Iris pigment epithelial cell (primary cell): ENCODE measurements around a stretch of chr9.

GRCh38 chr9:128558976-128559287, 6.5 kb downstream of the SPTAN1 start:
- RRBS, result no CpG with 5 or more reads among the region's 2 CpGs

- RRBS, result no CpG with 5 or more reads among the region's 14 CpGs
These were observed 31.9 kb downstream of the SPTAN1 start for GRCh38 chr9:128584153-128584844.

- RRBS, result no CpG with 5 or more reads among the region's 4 CpGs
These were observed 3.7 kb downstream of the SET start for GRCh38 chr9:128692534-128693285.

GRCh38 chr9:128803527-128804309, 14.6 kb upstream of the ENDOG start:
- RRBS, result no CpG with 5 or more reads among the region's 16 CpGs

DNA sequence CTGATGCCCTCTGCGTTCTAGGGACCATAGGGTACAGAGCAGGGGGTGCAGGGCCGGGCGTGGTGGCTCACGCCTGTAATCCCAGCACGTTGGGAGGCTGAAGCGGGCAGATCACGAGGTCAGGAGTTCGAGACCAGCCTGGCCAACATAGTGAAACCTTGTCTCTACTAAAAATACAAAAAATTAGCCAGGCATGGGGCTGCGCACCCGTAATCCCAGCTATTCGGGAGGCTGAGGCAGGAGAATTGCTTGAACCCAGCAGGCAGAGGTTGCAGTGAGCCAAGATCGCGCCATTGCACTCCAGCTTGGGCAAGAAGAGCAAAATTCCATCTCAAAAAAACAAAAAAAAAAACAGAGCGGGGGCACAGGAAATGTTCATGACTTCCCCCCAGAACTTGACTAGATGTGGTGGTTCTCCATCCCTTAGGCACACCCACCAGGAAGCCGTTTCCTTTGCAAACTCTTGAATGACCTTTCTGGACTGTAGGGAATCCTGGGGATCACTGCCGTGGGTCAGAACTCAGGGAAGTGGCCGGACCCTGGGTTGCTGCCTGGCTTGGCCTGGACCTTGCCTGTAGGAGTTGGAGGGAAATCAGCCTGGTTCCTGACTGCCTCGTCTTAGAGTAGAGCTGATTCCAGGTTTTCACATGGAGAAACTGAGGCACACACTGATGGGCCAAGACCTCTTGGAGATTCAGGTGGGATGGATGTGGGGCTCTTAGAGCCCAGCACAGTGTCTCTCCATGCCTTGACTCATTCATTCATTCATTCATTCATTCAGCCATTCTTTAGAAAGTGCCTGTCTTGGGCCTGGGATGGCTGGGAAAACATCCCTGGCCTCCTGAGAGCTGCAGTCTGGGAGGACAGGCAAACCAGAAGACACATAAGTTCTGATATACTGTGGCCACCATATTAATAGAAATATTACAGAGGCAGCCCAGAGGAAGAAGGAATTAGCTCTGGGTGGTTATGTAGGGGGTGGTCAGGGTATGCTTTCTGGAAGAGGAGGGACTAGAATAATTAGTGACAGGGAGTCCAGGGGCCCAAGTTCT, 2.0 kb downstream of the LRRC8A start:
- RRBS, result no CpG with 5 or more reads among the region's 18 CpGs

DNA sequence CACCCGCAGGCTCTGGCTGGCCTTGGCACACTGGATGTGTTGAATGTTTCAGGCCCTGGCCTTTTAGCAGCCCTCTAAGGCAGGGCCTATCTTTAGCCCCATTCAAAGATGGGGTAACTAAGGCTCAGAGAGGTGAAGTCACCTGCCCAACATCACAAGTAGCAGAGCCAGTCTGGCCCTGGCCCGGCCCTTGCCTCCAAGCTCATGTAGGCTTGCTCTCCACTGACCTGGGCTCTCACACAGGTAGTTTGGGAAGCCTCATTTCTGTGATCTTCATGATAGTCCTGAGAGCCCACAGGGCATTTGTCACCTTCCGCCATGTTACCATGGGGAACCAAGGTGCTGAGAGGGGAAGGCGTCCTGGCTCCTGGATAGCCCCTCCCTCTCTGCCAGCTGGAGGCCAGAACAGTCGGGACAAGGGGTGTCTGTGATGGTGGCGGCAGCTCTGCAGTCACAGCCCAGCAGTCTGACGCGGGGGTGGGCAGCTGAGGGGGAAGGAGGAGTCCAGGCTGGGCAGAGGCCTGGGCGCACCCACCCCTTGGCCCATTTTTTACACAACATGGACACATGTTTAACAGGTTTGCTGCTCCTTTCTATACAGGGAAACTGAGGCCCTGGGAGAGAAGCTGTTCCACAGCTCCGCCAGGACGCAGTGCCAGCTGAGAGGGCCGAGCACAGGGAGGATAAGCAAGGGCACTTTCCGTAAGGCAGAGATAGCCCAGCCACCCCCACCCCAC, 16.8 kb downstream of the LRRC8A start:
- RRBS, result no CpG with 5 or more reads among the region's 13 CpGs

DNA sequence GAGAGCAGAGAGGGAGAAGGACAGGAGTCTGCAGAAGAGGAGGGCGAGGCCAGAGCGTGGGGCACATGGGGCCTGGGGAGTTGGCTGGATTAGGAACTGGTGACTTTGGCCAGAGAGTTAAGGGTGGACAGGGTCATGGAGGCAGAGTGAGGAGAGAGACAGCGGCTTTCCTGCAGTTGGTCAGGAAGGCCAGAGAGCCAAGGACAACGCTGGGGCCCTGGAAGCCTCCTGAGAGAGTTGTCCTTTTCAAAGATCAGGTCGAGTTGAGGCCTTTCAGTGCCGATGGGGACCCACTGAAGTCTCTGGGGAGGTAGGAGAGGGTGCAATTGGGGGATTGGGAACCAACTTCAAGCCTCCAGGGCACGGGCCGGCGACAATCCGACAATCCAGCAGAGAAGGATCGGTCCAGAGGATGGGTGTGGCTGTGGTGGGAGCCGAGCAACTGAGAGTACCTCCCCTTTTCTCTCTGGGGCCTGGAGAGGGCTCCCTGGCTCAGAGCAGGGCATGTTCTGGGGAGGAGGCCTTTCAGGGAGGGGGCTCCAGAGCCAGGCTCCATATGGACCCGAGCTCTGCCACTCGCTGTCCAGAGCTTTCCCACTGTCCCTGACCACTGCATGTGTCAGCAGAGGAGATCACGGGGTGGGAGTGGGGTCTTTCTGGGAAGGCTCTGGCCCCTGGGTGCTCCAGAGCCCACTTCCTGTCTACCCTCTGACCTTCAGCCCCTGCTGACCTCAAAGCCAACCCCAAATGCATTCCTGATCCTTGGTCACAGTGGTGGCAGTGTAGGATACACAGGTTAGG, 7.5 kb upstream of the PHYHD1 start:
- RRBS, result no CpG with 5 or more reads among the region's 15 CpGs

- RRBS, result no CpG with 5 or more reads among the region's 19 CpGs
These were observed 1.7 kb upstream of the PHYHD1 start for GRCh38 chr9:128918753-128919862.

GRCh38 chr9:128940518-128940998, 6.8 kb downstream of the DOLK start:
- RRBS, result 70% methylated on average over 3 of the region's 8 CpGs

- RRBS, result no CpG with 5 or more reads among the region's 18 CpGs
These were observed 5.0 kb upstream of the DOLPP1 start for GRCh38 chr9:129075722-129076537.

- RRBS, result 84% methylated on average over 3 of the region's 34 CpGs
These were observed 8.5 kb downstream of the DOLPP1 start for GRCh38 chr9:129088907-129090296.

DNA sequence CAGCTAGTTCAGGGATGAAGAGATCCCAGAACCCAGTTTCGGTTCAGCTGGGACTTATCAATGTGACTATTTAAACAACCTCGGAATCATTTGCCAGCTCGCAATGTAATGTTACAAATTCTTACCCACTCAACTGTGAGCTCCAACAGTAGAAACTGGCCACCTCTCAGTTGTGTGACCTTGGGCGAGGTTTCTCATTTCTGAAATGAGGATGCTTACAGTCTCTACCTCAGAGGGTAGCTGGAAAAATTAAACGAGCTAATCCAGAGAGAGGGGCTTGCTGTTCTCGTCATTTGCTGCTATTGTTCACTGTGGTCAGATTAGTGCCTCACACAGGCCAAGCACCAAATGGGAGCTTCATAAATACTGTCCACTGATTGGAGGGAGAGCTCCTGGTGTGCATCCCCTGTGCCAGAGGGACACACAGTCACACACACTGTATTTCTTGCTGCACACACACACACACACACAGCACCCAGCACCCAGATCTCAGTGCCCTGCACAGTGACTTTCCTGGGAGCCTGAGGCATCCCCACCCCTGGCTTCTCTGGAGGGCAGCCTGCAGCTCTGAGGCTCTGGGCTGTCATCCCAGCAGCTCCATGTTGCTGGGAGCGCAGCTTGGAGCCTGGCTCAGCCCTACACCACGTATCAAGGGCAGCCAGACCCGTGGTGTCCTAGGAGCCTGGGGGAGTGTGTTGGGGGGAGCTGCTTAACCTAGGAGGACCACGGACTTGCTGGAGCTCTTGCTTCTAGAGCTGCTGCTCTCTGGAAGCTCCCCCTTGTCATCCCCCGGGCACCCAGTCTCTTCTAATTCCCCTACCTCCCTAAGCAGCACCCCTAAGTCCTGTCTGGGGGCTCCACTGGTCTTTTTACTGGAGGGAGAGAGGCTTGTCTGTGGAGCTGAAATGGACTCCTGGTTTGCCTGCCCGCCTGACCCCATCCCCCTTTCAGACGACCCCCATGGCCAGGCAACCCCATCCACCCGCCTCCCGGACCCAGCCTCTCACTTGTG, 5.4 kb downstream of the IER5L start:
- RRBS, result no CpG with 5 or more reads among the region's 15 CpGs

GRCh38 chr9:129193533-129194163, 15.6 kb upstream of the IER5L start:
- RRBS, result no CpG with 5 or more reads among the region's 14 CpGs

DNA sequence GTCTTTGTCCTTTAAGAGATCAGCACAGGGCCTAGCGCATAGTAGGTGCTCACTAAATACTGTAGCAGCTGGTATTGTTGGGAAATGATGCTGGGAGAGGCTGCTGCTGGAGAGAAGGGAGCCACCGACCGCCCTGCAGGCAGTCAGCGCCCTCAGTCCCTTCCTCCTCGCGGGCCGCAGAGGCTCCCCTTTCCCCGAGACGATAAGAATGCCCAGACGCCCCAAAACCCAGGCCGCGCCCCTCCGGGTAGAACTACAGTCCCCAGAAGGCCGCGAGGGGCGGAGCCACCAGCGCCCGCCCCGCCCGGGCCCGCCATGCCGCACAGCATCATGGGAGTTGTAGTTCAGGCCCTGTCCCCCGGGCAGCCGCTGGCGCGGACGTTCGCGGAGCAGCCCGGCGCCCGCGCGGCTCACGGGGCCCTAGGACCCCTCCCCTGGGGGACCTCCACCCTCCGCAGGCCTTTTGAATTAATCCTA, 24.6 kb upstream of the IER5L start:
- RRBS, result 1% methylated on average over 24 of the region's 36 CpGs

DNA sequence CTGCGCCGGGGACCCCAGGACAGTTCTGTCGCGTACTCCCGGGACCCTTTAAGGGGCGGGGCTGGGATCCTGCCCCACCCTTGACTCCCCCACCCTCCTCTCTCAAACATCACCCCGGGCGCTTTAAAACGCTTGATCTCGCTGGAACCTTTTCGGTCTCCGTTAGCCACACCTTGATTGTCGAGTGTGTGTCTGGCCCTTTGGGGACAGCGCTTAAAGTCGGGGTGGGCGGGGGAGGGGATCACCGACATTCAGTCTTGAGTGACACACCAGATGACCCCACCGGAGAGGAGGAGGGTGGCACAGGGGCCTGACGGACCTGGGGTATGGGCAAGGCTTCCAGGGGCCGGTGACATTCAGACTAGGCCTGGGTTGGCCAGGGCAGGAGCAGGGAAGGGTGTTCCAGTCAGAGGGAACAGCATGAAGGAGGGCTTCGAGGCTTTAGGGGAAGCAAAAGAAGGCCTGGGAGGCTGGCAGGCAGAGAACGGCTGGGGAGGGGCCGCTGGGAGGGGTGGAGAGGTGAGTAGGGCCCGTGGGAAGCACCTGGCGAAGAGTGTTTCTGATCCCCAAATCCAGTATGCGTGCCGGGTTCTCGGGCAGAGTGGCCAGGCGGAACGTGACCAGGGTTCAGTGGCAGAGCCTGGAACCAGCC, 25.2 kb upstream of the IER5L start:
- RRBS, result 34% methylated on average over 12 of the region's 30 CpGs

DNA sequence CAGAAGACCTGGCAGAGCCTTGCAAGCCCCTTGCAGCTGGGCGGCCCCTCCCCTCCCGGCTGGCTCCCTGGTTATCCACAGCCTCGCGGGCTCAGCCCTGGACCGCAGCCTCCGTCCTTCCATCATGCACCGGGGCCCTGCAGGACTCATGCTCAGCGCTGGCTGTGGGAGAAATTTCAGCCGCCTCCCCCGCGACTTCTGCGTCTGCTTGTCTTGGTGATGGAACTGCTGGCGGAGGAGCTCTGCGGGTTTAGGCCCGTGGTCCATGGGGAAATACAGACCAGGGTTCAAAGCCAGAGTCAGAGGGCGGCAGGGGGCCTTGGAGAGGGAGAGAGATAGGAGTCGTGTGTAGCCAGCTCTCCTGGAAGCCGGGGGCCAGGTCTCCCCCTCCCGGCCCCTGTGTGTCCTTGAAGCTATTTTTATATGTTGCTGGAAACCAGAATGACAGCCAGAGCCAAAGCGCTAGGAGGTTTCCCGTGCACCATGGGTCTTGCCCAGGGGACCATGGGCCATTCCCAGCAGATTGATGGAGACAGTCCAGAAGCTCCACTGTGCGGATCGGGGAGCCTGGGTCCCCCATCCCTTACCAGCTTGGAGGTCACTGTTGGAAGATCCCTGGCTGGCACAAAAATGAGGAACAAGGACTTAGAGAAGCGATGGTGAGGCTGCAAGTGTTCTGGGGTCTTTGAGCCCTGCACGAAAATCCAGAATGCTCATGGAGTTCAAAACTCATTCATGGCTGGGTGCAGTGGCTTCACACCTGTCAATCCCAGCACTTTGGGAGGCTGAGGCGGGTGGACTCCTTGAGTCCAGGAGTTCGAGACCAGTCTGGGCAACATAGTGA, 76.1 kb upstream of the IER5L start:
- RRBS, result 10% methylated on average over 6 of the region's 27 CpGs

- RRBS, result no CpG with 5 or more reads among the region's 7 CpGs
These were observed 93.0 kb upstream of the IER5L start for GRCh38 chr9:129271142-129271445.

GRCh38 chr9:129278352-129279124, 100.5 kb upstream of the IER5L start:
- RRBS, result no CpG with 5 or more reads among the region's 15 CpGs

DNA sequence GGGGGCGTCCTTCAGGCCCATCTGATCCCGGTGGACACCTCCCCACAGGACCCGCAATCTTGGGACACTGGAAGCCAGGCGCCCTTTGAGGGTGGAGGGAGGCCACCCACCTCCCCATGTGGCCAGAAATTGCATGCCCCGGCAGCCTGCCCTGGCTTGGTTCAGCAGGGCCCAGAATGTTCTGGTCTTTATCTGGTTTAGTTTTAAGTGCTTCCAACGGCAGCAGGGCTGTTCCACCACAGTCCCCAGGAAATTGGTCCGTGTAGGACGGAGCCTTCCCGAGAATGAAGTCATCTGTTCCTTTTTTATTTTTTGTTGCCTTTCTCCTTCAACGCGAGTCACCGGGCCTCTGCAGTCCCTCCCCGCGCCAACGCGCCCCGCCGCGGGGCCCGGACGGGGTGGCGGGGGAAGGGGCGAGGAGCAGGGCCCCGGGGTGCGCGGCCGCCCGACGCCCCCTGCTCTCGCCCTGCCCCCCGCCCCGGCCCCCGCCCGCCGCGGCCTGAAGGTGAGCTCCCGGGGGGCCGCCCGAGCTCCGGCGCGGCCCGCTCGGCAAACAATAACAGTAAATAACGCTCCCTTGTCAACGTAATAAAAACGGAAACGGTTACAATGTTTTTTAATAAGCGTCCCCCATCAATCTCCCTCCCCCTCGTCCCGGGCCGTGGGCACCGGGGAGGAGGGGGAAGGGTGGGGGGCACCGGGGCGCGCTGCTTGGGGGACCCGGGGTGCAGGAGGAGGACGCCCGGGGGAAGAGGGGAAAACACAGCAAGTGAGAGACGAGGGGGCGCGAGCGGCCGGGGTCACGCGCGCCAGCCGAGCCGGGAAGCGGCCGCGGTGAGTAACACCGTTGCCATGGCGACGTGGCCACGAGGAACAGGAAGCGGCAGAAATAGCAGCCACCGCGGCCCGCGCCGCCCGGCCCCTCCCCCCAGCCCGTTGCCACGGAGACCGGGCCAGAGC, 207.7 kb downstream of the C9orf50 start:
- RRBS, result 2% methylated on average over 27 of the region's 86 CpGs

GRCh38 chr9:129413871-129414076, 207.1 kb downstream of the C9orf50 start:
- RRBS, result 1% methylated on average over 6 of the region's 25 CpGs